Fallopian tube (tissue), 1 donor: ENCODE measurements around a stretch of chr7.

DNA sequence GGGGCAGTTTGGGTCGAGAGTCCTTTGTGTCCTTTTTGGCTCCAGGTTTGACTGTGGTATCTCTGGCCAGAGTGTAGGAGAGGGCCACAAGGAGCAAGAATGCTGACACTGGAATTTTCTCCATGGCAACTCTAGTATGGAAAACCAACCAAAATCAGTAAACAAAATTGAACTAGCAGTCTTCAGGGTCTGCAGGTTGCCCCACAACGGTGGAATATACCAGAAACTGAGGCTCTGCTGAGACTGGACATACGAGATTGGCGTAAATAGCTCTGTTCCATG lies 3.2 kb downstream of the AGR2 start:
- PRO-cap: no peak

GRCh38 chr7:16810469-16810838 lies 5.7 kb upstream of the AGR2 start:
- PRO-cap: no peak

DNA sequence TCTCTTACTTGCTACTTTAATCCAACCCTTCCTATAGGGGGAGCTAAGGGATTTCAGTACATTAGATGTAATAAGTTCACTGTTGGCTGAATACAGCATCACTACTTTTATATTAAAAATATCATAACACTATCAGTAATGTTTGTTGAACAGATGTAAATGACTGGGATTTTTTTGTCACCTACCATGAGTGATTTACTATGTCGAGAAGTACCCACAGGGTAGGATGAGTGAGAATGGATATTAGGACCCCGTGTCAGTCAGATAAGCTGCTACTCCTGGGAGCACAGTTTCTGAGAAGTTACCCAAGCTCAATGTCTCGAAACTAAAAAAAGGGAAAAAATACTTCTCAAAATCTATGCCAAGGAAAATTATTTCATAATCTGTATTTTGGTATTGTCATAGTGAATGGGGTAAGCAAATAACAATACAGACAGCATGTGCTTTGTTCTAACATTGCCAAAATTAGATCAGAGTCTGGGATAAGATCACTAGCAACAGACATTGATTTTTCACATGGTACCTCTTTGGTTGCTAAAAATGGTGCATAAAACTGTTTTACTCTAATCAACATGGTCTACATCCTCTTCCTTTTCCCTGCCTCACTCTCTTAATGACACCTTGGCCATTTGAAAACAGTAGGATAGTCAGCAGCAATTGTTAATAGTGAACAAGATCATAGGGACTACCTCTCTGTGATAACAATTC lies 127.6 kb upstream of the AGR3 start:
- PRO-cap: no peak

GRCh38 chr7:17038792-17039343 lies 157.1 kb upstream of the AGR3 start:
- PRO-cap: no peak

DNA sequence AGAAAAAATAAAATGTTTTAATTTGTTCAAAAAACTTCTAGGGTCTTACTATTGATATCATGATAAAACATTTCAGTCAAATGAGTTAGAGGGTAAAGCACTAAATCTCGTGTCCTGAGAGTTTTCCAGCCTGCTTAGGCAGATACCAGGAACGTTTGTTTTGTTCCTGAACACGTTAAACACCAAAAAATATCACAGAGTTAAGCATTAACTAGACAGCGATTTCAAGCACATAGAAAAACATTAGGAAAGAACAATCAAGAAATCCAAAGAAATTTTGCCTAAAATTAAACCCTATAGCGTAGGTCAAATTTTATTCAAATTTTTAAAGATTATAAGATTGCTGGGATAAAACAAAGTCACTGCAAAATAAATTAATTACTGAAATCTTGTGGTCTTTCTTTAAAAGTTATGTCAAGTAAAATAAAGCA lies 204.7 kb upstream of the AGR3 start:
- PRO-cap: no peak

DNA sequence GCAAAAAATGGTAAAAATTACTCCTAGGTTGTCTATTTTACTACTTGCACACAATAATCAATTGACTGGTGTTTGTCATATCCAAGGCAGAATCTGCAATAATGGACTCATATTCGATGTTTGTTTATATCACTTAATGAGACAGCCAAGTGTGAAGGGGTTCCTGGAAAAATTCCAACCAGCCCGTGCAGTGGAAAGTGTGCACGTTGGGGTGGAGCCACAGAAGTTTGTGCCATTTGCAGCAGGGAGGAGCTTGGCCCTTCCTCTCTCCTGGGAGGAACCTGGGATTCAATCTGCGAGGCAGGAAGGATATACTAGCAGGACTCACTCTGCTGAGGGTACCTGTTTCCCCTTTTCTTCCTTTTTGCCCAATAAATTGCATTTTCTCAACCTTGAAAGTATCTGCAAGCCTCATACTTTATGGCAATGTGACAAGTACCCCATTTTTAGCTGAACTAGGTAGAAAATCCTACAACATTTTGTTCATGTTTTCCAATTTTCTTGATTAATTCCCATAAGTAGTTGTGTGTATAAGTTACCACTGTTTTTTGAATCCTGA lies 80.9 kb downstream of the AHR start:
- PRO-cap: no peak

GRCh38 chr7:17487210-17487679 lies 188.8 kb downstream of the AHR start:
- PRO-cap: no peak

DNA sequence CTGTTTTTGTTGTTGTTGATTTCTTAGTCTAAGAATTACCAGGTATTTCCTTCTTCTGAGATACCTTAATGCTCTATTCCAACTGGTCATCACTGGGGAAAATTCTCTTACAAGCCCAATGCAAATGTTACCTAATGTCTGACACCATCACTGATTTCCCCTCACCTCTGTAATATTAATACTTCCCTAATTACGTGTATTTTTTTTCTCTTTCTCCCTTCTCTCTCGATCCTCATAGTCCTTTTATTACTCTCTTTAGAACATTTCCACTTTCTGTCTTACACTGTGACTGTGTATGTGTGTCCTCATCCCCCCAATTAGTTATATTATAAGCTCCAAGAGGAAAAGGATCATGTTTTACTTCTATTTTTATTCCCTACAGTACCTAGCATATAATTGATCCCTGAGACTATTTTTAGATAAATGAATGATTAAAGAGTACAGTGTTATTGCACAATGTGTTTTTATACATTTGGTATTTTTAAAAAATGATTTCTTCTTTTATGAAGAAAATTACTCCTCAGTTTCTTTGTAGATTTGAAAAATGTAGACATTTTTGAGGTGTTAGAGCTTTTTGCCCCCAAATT lies 14.1 kb downstream of the HDAC9 start:
- PRO-cap: no peak

DNA sequence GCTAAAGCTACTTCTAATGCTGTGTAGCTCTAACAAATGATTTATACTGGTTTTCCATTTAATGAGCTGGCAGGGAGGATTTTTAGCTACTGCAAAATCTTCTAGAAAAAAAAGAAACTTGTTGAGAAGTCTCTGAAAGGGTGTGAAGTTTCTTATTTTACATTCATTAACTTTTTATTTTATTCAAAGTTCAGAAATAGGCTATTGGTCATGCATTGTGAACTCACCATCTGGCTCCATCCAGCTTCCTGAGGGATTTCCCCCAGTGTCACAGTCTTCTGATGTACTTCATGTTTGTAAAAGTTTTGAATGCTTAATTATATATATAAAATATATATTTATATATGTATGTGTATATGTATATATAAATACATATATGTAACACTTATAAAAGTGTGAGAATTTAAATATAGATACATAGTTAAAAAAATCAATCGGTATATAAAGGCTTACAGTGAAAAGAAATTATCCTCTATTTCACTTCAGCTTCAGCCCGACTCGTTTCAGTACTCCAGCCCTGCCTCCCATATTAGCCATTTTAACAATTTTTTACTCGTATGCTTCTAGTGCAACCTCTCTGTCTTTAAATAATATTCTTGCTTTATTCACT lies 35.0 kb downstream of the HDAC9 start:
- PRO-cap: no peak

GRCh38 chr7:18638590-18638884 lies 143.0 kb downstream of the HDAC9 start:
- PRO-cap: no peak

DNA sequence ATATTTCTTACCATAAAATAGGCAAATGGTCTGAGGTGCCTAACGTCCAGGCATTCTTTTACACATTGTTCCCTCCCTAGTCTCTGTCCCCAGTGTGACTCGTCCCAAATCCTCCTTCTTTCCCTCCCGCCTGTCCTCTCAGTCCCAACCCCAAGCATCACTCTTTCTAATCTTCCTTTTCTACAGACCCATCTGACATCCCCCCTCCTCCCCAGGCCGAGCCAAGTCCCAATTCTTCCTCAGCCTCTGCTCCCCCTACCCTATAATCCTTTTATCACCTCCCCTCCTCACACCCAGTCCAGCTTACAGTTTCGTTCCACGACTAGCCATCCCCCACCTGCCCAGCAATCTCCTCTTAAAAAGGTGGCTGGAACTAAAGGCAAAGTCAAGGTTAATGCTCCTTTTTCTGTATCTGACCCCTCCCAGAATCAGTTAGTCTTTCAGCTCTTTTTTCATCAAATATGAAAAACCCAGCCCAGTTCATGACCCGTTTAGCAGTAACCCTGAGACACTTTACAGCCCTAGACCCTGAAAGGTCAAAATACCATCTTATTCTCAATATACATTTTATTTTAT lies 95.1 kb downstream of the MACC1 start:
- PRO-cap: no peak

- PRO-cap: unidirectional peak, plus-strand start at chr7:20344645
These were observed 13.8 kb downstream of the ITGB8 start for GRCh38 chr7:20344333-20345113.

GRCh38 chr7:20442273-20442533 lies 111.5 kb downstream of the ITGB8 start:
- PRO-cap: no peak

DNA sequence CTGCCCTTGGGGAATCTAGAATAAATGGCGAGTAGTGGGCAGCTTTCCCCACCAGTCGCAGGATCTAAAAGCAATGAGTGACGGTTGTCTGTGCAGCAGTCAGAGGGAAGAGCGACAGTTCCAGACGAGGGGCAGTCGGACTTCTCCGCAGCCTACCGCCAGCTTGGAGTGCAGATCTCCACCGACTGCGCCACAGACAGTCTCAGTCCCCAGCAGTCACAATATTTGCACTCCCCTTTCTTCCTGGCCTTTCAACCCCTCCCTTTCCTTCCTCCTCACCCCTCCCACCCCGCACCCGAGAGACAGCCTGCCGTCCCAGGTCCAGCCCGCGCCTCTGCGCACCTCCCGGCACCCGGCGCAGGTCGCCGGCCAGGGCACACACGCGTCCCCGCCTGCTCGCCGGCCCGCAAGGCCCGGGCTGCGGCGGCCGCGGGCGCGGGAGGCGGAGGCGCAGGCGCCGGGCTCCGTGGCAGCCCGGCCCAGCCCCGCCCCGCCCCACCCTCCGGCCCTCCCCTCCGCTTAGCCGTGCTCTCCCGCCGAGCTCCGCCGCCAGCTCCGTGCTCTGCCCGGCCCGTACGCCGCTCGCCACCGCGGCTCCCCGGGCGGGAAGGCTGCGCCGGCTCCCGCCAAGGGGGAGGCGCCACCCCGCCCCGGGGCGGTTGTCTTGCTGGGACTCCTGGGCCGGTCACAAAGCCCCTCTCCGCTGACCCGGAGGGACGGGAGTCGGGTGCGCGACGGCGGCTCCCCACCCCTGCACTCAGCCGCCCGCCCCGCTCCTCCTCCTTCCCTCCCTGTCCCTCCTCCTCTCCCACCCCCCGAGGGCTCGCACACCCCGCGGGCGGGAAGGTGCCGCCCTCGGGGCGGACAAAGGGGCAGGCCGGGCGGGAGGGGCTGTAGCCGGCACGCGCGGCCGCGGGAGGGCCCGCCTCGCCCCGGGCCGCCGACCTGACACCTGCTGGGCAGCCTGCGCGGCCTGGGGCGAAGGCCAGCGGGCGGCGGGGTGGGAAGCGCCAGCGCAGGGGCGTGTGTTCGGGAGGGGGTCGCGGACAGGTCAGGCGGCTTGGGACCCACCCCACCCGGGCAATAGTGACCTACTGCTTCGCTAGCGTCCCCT lies 11.3 kb upstream of the SP8 start:
- PRO-cap: no peak

DNA sequence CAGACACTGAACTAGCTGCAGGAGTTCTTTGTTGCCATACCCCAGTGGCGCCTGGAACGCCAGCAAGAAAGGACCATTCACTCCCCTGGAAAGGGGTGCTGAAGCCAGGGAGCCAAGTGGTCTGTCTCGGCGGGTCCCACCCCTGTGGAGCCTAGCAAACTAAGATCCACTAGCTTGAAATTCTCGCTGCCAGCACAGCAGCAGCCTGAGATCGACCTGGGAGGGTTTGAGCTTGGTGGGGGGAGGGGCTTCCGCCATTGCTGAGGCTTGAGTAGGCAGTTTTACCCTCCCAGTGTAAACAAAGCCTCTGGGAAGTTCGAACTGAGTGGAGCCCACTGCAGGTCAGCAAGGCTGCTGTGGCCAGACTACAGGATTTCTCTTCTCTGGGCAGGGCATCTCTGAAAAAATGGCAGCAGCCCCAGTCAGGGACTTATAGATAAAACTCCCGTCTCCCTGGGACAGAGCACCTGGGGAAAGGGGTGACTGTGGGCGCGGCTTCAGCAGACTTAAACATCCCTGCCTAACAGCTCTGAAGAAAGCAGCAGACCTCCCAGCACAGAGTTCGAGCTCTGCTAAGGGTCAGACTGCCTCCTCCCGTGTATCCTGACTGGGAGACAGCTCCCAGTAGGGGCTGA lies 281.1 kb upstream of the SP4 start:
- PRO-cap: no peak

DNA sequence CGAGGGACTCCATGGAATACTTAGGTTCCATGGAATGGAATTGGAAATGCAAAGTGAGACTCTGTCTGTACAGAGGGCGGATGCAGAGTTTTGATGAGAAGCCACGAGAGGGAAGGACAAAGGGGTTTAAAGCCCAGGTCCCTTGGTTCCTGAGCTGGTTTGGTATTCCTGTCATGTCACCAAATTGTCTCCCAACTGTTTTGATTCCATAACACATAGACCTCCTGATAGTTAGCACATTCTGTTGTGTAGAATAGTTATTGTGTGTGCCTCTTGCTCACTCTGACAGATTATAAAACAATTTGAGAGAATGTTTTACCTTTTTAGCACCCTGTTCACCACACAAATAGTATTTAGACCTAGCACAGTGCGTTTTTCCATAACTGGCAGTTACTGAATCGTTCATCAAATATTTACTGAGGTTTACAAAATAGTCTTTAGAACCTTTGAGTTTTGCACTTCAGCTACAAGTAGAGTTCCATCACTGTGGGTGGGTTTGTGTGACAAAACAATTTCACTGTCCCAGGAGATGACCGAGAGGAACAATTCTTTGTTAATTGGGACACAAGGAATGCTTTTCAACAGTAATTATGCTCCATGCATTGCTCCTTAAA lies 62.1 kb downstream of the DNAH11 start:
- PRO-cap: no peak

GRCh38 chr7:22357703-22358155 lies 775 bp upstream of the RAPGEF5 start:
- PRO-cap: no peak

- PRO-cap: no peak
These were observed 11.9 kb downstream of the STEAP1B start for GRCh38 chr7:22488047-22488444.

- PRO-cap: no peak
These were observed 78.2 kb upstream of the STEAP1B start for GRCh38 chr7:22577983-22578852.

- PRO-cap: no peak
These were observed 89.4 kb upstream of the STEAP1B start for GRCh38 chr7:22589338-22589904.